SUDHL5 (cell line): ENCODE results near the genes RNLS and ACTA2.

GRCh38 chr10:86942247-86943024 lies 15.0 kb downstream of the MMRN2 start:
- PRO-cap, result no peak

DNA sequence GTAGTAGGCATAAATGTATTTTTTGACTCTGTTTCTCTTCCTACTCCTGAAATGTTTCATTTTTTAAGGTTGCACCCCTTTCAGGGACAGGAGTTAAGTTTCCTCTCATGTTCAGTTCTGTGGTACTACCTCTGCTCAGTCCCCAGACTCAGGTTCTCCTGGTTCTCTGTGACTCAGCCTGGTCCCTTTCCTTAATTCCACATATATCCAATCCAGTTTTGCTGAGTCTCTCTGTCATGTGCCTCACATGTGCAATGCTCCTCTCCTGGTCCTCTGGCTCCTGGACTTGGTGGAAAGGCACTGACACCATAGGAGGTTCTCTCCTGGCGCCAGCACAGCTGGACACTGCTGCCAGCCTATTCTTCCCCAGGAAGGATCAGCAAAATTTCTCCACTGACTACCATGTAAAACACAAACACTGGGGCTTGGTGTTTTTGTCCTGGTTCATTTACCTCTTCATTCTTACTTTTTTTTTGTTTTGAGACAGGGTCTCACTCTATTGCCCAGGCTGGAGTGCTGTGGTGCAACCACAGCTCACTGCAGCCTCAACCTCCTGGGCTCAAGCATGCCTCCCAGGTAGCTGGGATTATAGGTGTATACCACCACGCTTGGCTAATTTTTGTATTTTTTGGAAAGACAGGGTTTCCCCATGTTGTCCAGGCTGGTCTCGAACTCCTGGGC lies 27.7 kb downstream of the GLUD1 start:
- PRO-cap, result no peak

DNA sequence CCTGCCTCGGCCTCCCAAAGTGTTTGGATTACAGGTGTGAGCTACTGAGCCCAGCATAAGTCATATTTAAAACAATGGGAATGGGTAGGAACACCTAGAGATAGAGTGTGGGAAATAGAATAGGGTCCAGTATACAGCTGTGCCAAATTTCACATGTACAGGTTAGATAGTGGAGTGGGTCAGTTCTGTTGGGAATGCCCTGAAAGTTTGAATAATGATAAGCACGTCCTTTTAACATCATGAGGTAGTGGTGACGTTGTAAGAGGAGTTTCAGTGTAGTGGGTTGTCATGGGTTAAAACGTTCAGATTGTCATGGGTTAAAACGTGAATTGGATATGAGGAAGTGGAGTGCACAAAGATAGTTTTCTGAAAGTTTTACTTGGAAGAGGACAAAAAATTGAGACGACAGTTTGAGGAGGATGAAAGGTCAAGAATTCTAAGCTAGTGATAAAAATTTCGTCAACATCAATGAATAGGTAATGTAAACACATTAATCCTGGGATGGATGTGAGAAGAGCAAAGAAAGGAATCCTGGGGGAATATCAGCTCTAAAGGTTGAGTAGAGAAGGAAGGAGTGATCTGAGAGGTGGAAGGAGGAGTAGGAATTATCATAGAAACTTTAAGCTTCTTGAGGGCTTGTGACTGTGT lies 20.4 kb downstream of the SHLD2 start:
- PRO-cap, result no peak

DNA sequence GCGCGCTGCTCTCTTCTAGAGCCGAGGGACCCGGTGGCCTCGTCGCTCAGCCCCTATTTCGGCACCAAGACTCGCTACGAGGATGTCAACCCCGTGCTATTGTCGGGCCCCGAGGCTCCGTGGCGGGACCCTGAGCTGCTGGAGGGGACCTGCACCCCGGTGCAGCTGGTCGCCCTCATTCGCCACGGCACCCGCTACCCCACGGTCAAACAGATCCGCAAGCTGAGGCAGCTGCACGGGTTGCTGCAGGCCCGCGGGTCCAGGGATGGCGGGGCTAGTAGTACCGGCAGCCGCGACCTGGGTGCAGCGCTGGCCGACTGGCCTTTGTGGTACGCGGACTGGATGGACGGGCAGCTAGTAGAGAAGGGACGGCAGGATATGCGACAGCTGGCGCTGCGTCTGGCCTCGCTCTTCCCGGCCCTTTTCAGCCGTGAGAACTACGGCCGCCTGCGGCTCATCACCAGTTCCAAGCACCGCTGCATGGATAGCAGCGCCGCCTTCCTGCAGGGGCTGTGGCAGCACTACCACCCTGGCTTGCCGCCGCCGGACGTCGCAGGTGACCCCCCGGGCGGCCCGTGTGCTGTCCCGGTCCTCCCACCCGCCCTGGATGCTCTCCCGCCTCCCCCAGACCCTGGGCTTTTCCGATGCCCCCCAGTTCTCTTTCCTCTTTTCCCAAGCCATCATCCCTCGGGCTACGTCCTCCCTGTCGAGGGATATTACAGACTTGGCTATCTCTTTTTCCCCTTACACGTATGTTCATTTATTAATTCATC lies 490 bp downstream of the MINPP1 start:
- PRO-cap, result no peak

- PRO-cap, result no peak
Observed at GRCh38 chr10:87656981-87657751, 2.5 kb upstream of the PAPSS2 start.

GRCh38 chr10:87861928-87862598 lies 1.3 kb downstream of the KLLN start:
- PRO-cap, result bidirectional peak, plus-strand start at chr10:87862565, minus-strand start at chr10:87862217

DNA sequence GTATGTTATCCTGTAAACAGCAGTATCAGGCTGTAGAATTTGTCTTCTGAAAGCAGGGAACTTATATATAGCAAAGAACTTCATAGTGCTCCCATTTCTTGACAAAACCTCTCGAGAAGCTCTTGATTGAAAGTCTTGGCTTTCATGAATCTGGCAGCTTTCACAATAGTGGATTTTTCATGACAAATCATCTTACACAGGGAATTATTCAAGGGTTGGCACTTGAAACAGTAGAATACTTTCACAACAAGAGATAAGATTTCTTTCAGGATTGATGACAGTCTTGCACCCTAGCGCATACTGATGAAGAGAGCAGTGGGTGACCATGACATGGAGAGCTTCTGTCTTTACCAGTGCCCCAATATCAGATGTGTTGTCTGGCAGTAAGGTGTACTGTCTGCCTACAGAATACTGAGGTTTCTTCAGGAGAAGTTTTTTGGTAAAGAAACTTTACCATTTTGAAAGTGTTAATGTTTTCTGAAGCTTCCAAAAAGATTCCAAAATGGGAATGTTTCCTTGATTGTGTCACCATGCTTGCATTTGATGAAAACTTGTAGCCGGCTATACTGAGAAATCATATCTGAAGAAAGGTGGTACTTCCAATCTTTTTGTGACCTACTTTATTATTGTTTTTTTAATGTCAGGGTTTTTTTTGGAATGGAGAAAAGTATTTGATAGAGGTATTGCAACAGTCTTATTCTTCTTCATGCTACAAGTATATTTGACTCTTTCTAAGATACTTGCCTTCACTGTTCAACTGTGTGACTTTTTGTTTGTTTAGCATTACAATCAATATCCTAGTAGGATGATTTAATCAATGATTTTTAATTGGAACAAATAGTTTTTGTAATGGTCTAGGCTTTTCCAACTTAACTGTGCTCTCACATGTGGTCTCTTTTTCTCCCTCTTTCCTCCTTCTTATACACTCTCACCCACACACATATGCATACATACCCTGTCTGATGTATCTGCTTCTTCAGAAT lies 72.6 kb downstream of the PTEN start:
- PRO-cap, result no peak

DNA sequence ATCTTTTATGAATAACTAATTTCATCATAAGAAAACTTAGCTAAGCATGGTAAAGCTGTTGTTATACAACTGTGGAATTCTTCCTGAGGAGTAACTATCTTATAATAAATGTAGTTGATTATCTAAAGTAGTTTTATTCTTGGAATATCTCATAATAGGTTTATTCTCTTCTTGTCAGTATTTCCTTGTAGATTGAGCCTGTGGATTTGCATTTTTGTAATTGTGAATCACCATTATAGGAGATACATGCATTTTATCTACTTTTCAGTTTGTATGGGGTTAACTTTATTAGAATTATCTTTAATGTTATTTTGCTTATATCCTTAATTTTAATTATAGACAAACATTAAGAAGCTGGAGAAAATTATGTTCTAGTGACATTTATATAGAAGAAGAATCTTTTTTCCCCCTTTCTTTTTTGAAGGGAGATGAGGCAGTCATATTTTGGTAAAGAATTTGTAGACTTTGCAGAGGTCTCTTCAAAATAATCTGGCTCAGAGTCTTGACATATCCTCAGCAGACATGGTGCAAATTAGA lies 74.8 kb downstream of the PTEN start:
- PRO-cap, result no peak

- PRO-cap, result no peak
Observed at GRCh38 chr10:87965510-87966300, 102.3 kb downstream of the PTEN start.

GRCh38 chr10:88097373-88098144 lies 234.1 kb downstream of the PTEN start:
- PRO-cap, result no peak

GRCh38 chr10:88475007-88475508 lies 108.1 kb downstream of the RNLS start:
- PRO-cap, result no peak

GRCh38 chr10:88497639-88497901 lies 85.5 kb downstream of the RNLS start:
- PRO-cap, result no peak

DNA sequence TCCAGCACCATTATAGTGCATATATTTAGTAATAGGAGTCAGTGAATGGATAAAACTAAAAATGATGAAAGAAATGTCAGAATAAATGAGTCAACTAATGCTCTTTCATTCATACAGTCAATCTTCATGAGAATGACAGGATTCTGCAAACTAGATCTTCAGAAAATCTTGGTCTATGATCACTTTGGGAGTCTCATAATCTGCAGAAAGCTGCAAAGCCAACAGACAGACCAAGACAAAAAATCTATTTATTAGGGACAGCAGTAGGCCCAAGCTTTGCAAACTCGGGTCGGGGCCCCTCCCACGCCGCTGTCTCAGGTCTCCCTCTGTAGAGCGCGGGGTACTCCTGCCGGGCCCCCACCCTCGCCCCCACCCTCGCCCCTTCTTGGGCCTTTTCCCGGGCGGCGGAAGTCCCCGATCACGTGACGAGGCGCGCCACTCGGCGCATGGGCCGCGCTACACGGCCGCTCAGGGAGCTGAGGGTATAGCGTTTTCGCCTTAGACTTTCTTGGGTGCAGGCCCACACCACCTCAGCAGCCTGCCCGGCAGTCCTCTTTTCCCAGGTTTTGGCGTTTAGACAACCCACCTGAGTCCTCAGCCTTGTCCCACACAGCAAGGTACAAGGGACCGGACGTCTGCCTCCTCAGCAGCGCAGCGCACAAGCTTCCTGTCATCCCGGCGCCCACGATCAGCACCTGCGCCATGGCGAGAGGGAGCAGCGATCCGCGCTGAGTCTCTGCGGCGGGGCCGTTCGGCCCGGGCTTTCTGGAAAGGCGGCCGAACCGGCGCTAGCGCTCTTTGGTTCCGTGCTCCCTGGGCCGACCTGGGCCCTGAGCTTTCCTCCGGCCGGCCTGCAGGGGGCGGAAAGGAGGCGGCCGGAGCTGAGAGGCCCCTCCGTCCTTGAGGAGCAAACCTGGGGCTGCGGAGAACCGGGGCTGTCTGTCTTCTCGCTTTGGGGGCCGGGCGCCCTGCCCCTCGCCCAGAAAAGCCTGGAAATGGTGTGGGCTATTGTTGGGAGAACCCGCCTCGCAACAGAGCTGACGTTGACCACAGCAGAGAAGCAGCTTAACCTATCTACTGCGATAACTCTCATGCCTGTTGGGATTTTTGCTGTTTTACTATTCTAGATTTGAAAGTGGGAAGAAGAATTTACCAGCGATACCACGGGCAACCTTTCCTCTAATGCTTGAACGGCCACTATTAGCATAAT lies at the start of gene RNLS:
RNLS (minus strand) TSS at position 832 of the 1,210 bp plus-strand sequence.
- PRO-cap, result no peak

DNA sequence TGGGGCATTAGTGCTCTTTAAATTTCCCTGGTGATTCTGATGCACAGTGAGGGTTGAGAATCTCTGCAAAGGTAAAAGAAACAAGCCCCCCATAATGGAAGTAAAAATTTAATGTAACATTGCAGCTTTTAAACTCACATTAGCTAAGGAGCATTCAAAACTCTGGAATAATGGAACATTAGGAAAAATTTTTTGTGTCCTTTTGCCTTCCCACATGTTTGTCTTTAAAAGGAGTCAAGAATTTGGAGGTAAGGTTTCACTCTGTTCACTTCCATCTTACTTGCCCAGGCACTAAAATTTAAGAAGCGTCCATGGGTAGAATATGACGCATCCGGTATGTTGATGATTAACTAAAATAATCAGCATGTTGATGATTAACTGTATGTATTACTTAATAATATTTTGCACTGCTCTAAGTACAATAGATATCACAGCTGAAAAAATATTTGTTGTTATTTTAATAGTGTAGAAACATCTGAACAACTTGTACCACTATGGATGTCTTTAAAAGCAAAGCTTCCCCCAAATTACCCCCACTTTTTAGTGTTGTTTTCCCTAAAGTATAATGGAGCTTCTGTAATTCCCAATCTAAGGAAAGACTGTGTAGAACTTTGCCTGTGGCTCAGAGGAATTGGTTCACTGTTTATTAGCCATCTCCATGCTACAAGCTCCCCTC lies 11.6 kb downstream of the ANKRD22 start:
- PRO-cap, result no peak

DNA sequence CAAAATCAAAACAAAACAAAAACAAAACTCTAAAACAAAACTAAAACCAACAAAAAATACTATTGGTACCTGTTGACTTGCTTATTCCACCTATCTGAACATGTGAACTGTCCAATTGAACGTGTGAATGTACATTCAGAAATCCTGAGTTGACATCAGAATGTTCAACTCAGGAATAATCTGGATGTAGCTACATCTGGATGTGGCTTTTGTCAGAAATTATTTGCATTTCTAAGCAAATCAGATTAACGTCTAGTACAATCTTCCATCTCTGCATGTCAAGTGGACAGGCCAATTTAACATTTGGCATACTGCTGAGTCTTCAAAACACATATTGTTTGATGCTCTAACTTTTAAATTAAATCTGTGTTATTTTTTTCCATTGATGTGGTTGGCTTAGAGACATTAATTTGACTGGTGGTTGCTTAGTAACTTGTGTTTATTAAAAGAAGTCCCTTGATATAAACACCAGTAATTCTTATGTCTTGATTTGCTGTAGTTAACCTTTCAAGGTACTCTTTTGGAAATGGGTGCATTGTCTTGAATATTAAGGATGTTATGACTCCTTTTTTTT lies 3.4 kb downstream of the STAMBPL1 start:
- PRO-cap, result no peak

DNA sequence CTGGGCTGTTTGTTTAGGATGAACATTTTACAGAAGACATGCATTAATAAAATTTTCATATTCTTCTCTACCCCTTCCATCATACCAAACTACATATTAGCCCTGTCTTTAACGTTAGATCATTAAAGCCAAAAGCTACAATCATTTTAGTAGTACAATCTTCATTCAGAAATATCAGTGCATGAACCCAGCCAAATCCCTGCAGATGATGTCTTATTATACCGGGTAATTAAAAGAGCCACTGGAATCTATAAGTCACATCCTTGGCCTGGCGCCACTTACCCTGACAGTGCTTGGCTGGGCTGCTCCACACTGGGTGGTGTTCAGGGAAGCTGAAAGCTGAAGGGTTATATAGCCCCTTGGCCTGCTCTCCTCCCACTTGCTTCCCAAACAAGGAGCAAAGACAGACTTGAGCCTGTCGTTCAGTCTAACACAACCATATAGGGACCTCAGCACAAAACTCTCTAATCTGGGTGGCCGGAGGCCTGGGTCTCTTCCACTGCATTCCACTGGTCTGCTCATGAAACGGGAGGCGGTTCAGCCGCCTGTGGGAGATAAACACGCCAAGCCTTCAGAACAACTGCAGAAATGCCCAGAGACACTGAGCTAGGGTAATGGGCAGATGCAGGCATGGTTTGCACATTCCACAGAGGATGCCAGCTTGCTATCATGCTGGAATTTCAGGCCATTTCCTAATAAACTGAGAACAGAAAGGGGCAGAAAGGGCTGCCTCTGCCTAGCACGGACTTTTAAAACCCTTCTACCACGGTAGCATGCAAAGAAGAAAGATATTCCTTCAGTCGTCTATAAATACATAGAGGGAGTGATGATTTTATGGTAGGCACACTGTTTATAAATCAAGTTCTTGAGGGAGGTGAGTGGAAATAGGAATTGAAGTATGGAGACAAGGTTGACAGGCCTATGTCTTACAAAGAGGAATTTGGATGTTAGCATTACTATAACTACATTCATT lies at the start of gene ACTA2:
ACTA2 (minus strand) TSS at position 325 of the 973 bp plus-strand sequence.
- PRO-cap, result no peak

DNA sequence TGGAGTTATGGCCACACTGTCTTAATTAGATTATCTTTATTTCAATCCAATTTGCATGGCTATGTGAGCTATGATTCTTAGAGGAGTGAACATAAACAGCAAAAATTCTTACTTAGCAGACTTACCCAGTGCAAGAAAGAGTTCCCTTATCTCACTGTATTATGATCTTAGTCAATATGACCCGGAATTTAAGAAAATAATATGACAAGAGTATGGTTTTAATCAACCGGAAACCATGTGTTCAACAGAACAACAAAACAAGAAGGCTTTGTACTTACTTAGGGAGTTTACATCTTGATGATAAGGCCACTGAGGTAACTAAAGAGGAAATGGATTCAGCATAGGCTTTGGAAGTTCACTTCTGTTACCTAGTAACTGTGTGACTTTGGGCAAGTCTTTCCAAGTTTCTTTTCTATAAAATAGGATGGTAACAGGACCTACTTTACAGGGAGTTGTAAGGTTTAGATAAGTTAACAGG lies 7.4 kb upstream of the FAS start:
- PRO-cap, result no peak

GRCh38 chr10:88989867-88990331 lies 699 bp upstream of the FAS start:
- PRO-cap, result no peak

DNA sequence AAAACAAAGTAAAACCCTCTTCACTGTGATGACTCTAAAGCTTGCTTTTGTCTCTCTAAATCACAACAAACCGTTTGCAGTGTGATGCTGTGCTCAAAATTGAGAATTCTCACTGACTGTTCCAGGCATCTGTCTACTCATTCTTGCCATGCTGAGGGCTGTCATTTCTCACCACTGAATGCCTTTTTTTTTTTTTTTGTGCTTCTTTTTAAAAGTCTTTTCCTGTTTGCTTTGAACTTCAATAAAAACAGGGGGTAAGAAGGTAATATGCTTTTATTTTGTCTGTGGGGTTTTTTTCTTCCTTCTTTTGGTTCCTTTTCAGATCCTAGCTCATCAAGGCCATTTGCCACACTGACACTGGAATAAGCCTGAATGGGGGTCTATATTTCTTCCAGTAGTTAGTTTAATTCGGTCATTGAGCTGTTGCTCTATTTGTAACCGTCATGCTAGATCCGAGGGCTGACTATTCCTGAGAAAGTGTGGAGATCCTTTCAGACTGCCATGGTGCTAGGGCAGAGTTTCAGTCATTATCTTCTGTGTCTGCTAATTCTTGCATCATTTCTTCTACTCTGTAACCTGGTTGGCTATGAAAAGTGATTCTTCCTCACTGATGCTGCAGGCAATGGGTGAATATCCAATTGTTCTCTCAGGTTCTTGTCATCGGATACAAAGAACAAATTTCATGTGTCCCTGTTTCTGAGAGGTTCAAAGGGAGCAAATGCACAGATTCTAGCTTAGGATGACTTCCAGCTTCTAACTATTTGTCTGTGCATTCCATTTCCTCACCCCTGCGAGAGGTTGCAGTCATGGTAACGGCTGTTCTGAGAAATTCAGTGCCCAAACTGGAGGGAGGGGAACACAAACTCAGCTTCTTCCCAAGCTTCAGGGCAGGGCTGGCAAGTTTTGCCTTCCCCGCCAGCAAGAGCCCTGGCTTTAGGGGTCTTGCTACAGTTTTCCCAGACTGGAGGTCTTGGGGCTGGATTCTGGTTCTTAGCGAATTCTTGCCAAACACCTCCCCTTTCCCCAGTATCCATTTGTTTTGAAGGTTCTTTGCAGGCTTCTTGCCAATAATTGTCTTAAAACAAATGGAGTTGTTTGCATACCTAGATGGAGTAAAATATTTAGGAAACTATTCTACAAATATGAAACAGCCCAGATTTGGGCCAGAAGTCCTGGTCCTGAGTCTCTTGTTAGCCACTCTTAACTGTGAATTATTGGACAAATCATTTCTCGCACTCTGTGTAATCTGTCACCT lies 10.9 kb downstream of the FAS start:
- PRO-cap, result no peak

DNA sequence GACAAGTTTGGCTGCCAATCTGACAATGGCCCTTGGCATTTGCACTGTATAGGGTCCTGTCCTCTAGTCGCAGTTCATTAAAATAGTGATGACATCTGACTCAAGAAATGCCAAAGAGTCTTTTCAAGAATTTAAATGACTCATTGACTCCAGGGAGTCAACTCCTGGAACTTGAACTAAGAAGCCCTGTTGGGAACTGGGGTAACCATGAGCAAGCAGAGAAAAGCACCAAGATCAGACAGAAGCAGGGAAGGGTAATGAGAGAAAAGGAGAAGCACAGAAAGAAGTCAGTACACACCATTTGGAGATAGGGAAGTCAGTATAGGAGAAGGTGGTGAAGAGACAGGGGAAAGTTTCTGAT lies 90.9 kb downstream of the CH25H start:
- PRO-cap, result no peak